Foreskin keratinocyte (primary cell): Measurements from ENCODE around the genes CCDC106, NLRP13, ZNF772 and ZIK1.

- RAMPAGE, total RNA, result start-site peak on the plus strand at chr19:55648210-55648263, 37 and 30 reads in 2 replicates
Observed at GRCh38 chr19:55647635-55648618, at the start of gene CCDC106. TSS of gene CCDC106 (plus strand) at chr19:55648212.

DNA sequence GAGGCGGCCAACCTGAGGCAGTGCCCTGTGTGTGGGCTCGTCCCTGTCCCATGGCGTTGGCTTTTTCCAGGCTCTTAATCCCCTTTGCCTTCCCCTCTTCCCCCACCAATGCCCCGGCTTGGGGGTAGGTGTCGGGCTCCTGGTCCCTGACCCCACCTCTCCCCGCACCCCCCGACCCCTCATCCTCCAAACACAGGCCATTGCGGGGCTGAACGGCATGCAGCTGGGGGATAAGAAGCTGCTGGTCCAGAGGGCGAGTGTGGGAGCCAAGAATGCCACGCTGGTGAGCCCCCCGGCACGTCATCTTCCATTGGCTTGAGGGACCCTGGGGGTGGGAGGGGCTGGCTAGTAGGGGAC lies 6.2 kb upstream of the EPN1 start:
- RAMPAGE, total RNA, result no peak

- RAMPAGE, total RNA, result no peak
Observed at GRCh38 chr19:55695027-55695616, 20.1 kb downstream of the EPN1 start.

DNA sequence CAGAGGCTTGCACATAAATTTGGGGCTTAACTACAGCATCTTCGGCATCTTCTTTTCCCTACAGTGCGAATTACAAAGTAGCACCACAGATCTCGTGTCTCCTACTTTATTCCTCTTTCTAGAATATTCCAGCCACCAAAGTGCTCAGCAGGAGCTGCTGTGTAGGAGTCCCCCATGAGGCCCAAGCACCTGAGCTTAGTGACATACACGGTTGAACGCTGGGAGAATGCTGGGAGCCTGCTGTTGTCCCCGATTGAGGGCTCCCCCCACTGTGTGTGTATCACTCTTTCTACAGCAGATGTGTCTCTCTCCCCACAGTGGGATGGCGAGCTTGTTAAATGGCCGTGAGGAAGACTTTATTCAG lies 22.5 kb downstream of the EPN1 start:
- RAMPAGE, total RNA, result no peak

DNA sequence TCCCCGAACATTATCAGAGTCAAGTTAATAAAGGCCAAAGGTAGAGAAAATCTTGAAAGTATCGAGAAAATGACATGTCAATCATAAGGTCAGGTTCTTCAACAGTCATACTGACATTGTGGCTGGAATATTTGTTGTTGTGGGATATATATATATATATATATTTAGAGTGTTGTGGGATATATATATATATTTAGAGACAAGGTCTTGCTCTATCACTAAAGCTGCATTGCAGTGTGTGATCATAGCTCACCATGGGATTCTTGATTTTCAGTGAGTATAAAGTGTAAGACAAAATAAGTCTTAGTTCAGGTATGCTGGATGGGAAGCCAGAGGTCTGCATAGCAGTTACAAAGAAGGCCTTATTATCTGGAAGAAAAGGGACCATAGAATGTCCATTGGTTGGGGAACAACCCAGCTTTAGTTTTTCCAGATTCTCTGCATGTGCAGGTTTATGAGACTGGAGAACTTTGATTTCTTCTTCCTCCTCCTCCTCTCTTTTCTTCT lies 30.7 kb downstream of the EPN1 start:
- RAMPAGE, total RNA, result no peak

DNA sequence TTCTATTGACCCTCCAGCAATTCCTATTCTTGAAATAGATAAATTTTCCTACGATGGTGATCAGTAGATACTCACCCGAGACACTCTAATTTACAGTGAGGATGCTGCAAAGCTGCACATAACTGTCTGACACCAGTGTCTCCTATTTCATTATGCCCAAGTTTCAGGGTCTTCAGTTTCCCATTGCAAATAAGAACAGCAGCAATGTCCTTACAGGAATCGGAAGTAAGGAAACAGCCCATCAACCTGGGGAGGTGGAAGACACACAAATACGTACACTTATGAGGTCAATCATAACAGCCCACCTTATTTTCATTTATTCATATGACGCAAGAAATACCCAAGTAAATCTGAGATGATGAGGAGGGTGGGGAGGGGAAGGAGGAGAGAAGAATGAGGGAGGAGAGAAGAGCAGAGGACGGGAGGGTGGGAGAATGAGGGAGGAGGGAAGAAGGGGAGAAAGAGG lies 25.8 kb downstream of the NLRP9 start:
- RAMPAGE, total RNA, result no peak

GRCh38 chr19:55932067-55932510 lies at the start of gene NLRP13:
TSS of gene NLRP13 (minus strand) at chr19:55932336.
- RAMPAGE, total RNA, result no peak

DNA sequence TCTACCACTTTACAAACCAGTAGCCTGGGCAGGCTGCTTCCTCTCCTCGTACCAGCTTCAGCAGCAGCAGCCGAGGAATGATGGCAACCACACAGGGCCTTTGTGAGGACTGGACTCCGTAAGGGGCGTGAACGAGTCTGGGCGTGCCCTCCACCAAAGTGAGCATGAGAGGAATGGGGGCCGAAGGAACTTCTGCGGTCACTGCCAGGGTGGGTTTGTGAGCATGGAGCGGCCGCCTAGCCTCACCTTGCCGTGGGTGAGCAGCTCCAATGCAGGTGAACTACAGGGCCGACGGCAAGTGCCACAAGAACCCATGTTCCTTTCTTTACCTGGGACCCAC lies 36.0 kb downstream of the ZNF787 start:
- RAMPAGE, total RNA, result no peak

- RAMPAGE, total RNA, result no peak
Observed at GRCh38 chr19:56095233-56095701, 25.8 kb downstream of the ZNF787 start.

- RAMPAGE, total RNA, result no peak
Observed at GRCh38 chr19:56301096-56301407, 13.6 kb downstream of the ZSCAN5A start.

GRCh38 chr19:56815847-56816397 lies 24.6 kb downstream of the PEG3 start:
- RAMPAGE, total RNA, result no peak

- RAMPAGE, total RNA, result no peak
Observed at GRCh38 chr19:56919516-56920448, 79.3 kb upstream of the PEG3 start.

DNA sequence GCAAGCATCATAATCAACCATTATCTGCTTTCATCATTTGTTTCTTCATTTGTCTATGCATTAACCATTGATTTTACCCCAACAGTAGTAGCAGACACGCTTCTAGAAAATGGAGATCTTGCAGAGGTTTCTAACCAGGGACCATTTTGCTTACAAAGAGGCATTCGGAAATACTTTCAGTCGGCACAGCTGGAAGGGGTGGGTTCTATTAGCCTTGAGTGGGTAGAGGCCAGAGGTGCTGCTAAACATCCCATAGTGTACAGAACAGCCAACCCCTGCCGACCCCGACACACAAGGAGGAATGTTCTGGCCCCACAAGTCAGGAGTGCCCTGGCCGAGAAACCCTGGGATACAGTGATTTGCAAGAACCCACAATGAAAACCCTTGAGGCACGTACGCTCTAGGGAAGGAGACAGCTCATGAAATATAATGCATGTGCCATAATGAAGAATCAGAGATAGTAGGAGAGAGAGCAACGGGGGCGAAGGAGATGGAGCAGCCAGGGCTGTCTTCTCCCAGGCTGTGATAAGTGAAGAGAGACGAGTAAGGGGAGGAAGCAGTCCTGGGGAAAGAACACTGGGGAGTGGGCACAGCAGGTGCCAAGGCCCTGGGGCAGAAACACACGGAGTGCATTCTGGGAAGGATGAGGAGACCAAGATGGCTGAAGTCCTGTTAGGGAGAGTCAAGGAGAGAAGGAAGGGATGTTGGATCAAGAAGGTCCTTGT lies 133.7 kb upstream of the PEG3 start:
- RAMPAGE, total RNA, result no peak

DNA sequence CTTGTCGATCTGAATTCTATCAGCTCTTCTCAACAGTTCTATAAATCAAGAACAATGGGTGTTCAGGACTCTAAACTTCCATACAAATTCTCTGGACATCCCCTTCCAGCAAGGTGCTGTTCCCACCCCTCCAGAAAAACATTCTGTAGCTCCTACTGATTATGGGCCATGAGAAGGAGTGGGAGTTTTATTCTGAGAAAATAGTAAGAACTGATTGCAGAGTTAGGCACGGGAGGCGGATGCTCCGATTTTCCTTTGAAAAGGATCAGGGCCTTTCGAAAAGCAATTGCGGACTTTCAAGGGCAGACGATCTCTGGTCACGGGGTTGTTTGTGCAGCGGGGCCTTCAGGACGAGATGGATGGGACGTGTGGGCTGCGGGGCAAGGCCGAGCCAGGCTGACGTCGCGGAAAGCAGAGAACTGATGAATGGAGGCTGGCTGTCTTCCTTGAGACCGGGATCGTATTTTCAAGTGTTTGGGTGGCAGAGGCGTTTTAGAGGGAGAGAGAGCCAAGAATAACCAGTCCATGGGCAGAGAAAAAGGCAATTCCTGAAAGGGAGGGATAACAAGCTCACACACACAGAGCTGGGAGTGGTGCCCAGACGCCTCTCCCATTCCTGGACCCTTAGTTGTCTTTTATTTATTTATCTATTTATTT lies 139.0 kb upstream of the USP29 start:
- RAMPAGE, total RNA, result no peak

GRCh38 chr19:57297559-57298154 lies 17.4 kb downstream of the ZNF460 start:
- RAMPAGE, total RNA, result no peak

DNA sequence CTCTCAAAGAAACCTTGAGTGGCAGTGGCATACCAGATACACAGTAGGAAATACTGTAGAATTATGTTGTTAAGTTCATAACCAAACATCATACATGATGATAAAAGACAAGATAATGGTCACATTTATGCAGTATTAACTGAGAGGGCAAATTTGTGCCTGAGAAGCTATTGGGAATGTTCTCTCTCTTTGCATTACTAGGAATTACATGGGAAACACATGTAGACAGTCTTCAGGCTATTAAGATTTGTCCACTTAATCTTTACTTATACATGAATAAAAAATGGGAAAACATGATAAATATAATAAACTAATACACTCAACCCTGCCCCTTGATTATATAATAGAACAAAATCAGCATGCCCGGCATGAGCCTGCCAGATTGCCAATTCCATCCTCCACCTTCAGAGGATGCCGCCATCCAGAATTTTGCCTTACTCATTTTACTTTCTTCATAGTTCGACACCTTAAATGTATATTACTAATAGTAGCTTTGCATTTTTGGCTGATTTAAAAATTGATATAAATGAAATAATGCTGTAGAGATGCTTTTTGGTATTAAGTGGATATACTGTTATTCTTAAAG lies 14.3 kb upstream of the ZNF543 start:
- RAMPAGE, total RNA, result no peak

DNA sequence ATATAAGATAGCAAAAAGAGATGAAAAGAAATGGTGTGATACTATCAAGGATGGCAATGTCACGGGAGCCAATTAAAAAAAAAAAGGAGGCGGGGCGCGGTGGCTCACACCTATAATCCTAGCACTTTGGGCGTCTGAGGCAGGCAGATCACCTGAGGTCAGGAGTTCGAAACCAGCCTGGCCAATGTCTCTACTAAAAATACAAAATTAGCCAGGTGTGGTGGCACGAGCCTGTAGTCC lies 3.0 kb upstream of the ZNF749 start:
- RAMPAGE, total RNA, result no peak

- RAMPAGE, total RNA, result no peak
Observed at GRCh38 chr19:57476916-57477959, at the start of gene ZNF772. TSS of gene ZNF772 (minus strand) at chr19:57477566.

- RAMPAGE, total RNA, result no peak
Observed at GRCh38 chr19:57583202-57584483, at the start of gene ZIK1. TSS of gene ZIK1 (plus strand) at chr19:57584145.

- RAMPAGE, total RNA, result no peak
Observed at GRCh38 chr19:58098328-58099126, 496 bp upstream of the ZSCAN18 start.